ENCODE results near the gene FLRT3.

DNA sequence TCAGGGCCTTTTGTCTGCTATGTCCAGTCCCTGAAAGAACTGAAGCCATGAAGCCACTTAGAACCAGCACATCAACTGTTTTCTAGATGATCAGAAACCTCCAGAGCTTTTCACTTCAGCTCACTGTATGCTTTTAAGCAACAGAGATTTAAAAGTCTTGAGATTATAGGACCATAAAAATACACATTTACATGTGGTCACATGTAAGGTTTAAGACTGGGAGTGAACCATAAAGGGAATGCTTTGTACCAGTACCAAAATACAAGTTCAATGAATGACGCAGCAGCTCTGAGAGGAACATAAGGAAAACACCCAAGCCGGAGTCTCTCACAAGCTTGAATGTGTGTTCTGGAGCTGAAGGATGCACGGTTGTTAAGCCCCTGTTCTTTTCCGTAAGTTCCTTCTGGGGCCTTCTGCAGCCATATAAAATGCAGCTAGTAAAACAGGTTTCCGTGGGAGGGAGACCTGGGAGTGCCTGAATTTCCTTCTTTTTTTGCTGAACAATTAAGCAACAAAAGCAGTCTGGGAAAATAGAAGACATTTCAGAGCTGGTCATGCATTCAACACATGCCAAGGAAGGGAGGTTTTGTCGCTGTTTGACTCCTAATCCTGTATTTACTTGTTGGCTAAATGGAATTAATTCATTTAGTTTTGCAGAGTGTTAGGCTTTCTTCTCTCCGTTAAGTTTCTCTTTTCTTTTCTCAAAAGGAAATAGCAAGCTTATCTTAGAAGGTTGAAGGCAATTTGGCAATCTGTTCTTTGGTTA lies 73.2 kb upstream of the JAG1 start:
- PRO-cap, 3 experiments: no peak in any of the 3 experiments
- RAMPAGE, long total RNA, 2 experiments: no peak in any of the 2 experiments
- RRBS: no CpG with 5 or more reads among the region's 7 CpGs

GRCh38 chr20:10767096-10767326 lies 93.2 kb upstream of the JAG1 start:
- PRO-cap, 3 experiments: no peak in any of the 3 experiments
- RAMPAGE, long total RNA, 2 experiments: no peak in any of the 2 experiments
- RRBS: no CpG with 5 or more reads among the region's 6 CpGs

GRCh38 chr20:11196203-11196705 lies 522.5 kb upstream of the JAG1 start:
- PRO-cap, 3 experiments: peak in 1 of 3 experiments; most common plus-strand start chr20:11196497 (in 1); most common minus-strand start chr20:11196434 (in 1)
- RAMPAGE, long total RNA, 2 experiments: no peak in any of the 2 experiments
- RRBS: no CpG with 5 or more reads among the region's 4 CpGs

- PRO-cap, 3 experiments: no peak in any of the 3 experiments
- RAMPAGE, long total RNA, 2 experiments: no peak in any of the 2 experiments
- RRBS: no CpG with 5 or more reads among the region's 3 CpGs
Measured at GRCh38 chr20:11403677-11404178, 514.0 kb upstream of the BTBD3 start.

- PRO-cap, 3 experiments: no peak in any of the 3 experiments
- RAMPAGE, long total RNA, 2 experiments: no peak in any of the 2 experiments
- RRBS: no CpG with 5 or more reads among the region's 3 CpGs
Measured at GRCh38 chr20:11850297-11850625, 67.4 kb upstream of the BTBD3 start.

DNA sequence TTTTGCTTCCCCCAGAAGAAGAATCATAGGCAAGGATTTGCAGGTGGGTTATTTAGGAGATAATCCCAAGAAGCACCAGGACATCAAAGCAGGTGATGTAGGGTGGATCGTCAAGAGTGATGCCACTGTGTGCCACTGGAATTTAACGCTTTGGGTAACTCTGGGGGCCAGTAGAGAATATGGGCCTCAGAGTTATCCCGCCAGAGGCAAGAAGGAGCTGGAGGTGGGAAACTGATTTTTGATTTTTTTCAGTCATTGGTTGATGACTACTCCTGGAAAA lies 368.5 kb downstream of the BTBD3 start:
- PRO-cap, 3 experiments: no peak in any of the 3 experiments
- RAMPAGE, long total RNA, 2 experiments: no peak in any of the 2 experiments
- RRBS: no CpG with 5 or more reads among the region's 3 CpGs

DNA sequence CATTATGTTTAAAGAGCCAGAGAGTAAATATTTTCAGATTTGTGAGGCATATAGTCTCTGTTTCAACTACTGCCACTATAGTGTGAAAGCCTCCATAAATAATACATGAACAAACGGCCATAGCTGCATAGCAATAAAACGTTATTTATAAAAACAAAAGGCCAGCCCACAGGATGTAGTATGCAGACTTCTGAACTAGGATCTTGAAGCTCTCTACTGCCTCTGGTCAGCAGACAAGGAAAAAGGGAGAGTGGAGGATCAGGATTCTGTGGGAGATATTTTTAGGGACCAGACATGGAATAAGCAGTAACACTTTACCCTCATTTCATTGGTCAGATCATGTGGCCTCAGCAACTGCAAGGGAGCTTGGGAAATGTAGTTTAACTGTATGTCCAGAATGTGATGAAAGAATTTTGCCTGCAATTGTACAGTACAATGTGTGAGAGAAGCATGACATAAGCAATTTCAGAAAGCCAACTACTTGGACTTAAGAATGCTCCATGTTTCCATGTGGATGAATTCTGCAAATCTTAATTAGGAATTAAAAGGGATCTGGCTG lies 414.1 kb upstream of the SPTLC3 start:
- PRO-cap, 3 experiments: no peak in any of the 3 experiments
- RAMPAGE, long total RNA, 2 experiments: no peak in any of the 2 experiments
- RRBS: no CpG with 5 or more reads among the region's 2 CpGs

- PRO-cap, 3 experiments: no peak in any of the 3 experiments
- RAMPAGE, long total RNA, 2 experiments: no peak in any of the 2 experiments
- RRBS: 1% methylated on average over 33 of the region's 89 CpGs
Measured at GRCh38 chr20:13219947-13220988, 806 bp upstream of the ISM1 start.

GRCh38 chr20:13342310-13343134 lies 121.4 kb downstream of the ISM1 start:
- PRO-cap, 3 experiments: no peak in any of the 3 experiments
- RAMPAGE, long total RNA, 2 experiments: no peak in any of the 2 experiments
- RRBS: no CpG with 5 or more reads among the region's 13 CpGs

DNA sequence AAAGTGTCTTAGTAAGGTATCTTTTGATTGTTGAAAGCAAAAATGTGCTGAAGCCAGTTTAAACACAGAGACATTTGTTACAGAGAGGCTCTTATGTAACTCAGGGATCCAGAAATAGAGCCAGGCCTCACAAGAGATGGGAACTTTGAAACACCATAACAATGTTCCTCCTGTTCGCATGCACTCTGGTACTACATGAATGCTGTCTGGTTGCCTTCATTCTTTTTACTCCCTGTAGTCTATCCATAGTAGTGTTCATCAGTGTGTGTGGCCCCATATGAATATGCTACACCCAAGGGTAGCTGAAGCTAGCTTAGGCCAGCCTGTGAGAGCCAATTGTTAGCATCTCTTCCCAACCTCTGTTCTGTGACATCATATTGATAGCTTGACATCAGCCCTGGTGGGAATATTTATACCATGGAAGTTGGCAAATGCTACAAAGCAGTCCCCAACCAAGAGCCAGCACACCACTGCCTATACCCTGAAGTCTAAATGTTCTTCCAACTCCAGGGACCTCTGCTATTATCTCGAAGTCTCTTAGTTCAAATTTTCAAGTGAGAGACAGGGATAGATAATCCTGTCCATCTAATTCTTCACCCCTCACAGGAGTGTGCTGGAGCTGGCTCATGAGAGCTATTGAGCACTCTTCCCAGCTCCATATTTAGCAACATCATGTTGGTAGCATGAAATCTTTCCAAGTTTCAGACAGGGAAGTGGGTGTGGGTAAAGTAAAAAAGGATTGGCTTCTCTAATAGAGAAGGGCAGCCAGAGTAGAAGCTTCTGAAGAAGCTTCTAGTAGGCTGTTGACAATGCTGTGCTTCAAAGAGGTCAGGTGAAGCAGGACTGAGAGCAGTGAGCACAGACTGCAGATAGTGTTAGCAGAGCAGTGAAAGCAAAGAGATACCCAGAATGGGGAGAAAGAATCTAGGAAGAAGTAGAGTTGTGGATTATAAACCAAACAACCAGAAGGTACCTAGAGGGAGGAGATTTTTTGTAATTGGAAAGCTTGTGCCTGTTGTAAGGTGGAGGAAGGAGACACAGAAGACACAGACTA lies 7.1 kb downstream of the NDUFAF5 start:
- PRO-cap, 3 experiments: peak in 1 of 3 experiments; most common plus-strand start position 439 of the sequence (in 1); most common minus-strand start position 296 of the sequence (in 1)
- RAMPAGE, long total RNA, 2 experiments: start-site peak on the minus strand in 2 of 2 experiments, centred at positions 287 to 313 of the sequence, 12 to 34 reads per replicate
- RRBS: no CpG with 5 or more reads among the region's 2 CpGs

GRCh38 chr20:13808608-13809511 lies 24.0 kb downstream of the NDUFAF5 start:
- PRO-cap, 3 experiments: no peak in any of the 3 experiments
- RAMPAGE, long total RNA, 2 experiments: no peak in any of the 2 experiments
- RRBS: no CpG with 5 or more reads among the region's 3 CpGs

DNA sequence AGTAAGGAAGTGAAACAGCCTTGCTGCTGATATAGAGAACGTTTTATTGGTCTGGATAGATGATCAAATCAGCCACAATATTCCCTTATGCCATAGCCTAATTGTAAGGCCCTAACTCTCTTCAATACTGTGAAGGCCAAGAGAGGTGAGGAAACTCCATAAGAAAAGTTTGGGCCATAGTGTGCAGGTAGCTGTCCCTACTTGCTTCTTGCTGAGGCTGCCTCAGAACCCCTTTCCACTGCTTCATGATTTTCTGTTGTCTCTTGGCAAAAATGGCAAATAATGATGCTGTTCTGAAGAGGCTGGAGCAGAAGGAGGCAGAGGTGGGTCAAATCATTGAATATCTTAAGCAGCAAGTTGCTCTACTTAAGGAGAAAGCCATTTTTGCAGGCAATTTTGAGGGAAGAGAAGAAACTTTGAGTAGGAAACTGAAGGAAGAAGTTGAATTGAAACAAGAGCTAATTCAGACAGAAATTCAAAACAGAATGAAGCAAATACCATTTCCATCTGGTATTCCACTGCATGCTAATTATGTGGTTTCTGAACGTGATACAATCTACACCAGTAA lies 131.9 kb downstream of the MACROD2 start:
- PRO-cap, 3 experiments: no peak in any of the 3 experiments
- RAMPAGE, long total RNA, 2 experiments: no peak in any of the 2 experiments
- RRBS: no CpG with 5 or more reads among the region's 2 CpGs

DNA sequence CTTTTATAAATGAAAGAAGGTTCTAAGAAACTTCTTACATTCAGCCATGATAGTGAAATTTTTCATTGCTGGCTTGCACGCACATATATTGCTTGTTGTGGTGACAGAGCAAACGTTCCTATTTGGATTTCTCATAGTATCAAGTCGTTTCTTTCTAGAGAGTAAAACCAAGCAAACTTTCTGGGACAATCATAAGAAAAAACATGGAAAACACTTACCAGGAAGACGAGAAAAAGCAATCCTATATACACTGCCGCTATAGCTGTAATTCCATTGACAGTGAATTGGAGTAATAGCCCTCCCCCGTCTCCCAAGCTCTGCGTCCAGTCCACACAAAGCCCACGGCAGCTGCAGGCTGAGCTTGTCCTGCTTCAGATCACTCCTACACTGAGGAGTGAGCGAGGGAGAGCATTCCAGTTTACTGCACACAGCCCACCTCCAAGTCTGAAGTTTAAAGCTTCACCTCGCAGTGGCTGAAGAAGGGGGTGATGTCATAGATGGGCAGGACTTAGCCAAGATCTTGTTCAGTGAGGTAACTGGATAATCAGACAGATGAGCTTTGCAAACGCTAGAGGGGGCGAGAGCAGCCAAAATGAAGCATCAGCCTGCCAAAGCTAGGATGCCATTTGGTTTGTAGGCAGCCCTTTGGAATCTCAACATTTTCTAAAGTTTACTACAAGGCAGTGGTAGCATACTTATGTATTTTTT lies at the start of gene FLRT3:
Gene FLRT3, minus strand, starts transcription at position 427 of the 708 bp plus-strand sequence.
- PRO-cap, 3 experiments: peak in 3 of 3 experiments; most common minus-strand start position 389 of the sequence (in 2)
- RAMPAGE, long total RNA, 2 experiments: start-site peak on the minus strand in 1 of 2 experiments, centred at position 390 of the sequence, 322 reads per replicate
- RRBS: no CpG with 5 or more reads among the region's 12 CpGs

- PRO-cap, 3 experiments: no peak in any of the 3 experiments
- RAMPAGE, long total RNA, 2 experiments: no peak in any of the 2 experiments
Measured at GRCh38 chr20:15309059-15309466, 971.7 kb upstream of the FLRT3 start.

DNA sequence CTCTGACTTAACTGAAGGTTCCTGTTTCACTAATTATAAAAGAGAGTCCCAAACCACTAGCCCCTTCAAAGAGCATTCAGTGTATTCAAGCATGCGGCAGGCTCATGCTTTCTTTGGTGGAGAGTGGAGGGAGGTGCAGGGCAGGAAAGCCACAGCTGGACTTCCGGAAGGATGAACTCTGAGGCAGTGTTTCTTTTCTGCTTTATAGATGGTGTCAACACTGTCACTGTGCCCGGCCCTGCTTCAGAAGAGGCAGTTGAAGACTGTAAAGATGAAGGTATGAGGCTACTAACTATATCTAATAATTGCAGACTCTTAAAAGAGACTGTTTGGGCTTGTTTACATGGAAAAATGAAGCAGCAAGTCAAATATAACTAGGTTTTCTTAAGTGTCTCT lies 636.0 kb downstream of the KIF16B start:
- PRO-cap, 3 experiments: no peak in any of the 3 experiments
- RAMPAGE, long total RNA, 2 experiments: no peak in any of the 2 experiments
- RRBS: no CpG with 5 or more reads among the region's 3 CpGs

GRCh38 chr20:16463029-16463635 lies 110.1 kb downstream of the KIF16B start:
- PRO-cap, 3 experiments: no peak in any of the 3 experiments
- RAMPAGE, long total RNA, 2 experiments: no peak in any of the 2 experiments
- RRBS: no CpG with 5 or more reads among the region's 8 CpGs

DNA sequence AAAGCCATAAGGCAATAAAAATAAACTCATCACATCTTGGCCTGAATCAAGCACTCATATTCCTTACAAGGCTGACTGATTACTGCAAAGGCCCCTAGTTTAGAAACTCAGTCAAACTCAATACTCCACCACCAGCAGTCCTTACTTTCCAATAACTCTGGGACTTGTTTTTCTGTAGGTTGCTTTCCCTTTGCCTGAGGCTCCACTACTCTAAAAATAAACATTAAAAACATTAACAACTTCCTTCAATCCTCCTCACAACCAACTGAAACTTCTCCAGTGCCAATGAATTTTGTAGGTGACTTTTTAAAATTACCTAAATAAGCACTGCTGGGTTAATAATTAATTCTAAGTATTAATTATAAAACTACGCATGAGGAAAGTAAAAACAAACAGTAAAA lies 3.8 kb downstream of the KIF16B start:
- PRO-cap, 3 experiments: no peak in any of the 3 experiments
- RAMPAGE, long total RNA, 2 experiments: no peak in any of the 2 experiments
- RRBS: no CpG with 5 or more reads among the region's 1 CpG

- PRO-cap, 3 experiments: no peak in any of the 3 experiments
- RAMPAGE, long total RNA, 2 experiments: no peak in any of the 2 experiments
- RRBS: no CpG with 5 or more reads among the region's 5 CpGs
Measured at GRCh38 chr20:17169534-17170172, 57.2 kb upstream of the PCSK2 start.

- PRO-cap, 3 experiments: no peak in any of the 3 experiments
- RAMPAGE, long total RNA, 2 experiments: no peak in any of the 2 experiments
- RRBS: no CpG with 5 or more reads among the region's 14 CpGs
Measured at GRCh38 chr20:17501638-17502433, 29.3 kb downstream of the BFSP1 start.

DNA sequence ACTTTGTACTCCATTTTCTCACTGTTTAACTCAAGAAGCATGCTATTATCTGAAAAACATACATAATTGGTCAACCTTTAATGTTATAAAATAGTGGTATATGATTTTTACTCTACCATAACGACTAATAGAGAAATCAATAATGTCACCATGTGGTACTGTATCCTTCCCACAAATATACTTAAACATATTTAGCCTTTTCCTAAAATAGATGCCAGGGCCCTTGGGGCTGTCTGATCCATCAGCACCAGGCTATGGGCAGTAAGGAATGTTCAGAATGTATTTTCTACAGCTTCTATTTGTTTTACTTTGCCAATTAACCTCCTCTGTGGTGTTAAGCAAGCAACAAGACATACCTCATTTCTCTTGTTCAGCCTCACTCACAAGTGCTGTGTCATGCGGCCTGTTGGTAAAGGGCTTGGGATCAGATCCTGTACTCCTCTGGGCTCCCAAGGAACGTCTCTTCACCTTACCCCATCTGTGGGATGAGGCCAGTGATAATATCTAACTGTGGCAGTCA lies 7.2 kb upstream of the DSTN start:
- PRO-cap, 3 experiments: no peak in any of the 3 experiments
- RAMPAGE, long total RNA, 2 experiments: no peak in any of the 2 experiments
- RRBS: no CpG with 5 or more reads among the region's 3 CpGs

Measured in testis (tissue), 5 donors.